SJCRH30 (cell line): ENCODE measurements around a stretch of chr17.

- RAMPAGE, long total RNA: no peak
These were observed 12.1 kb downstream of the METRNL start for GRCh38 chr17:83090996-83092349.

DNA sequence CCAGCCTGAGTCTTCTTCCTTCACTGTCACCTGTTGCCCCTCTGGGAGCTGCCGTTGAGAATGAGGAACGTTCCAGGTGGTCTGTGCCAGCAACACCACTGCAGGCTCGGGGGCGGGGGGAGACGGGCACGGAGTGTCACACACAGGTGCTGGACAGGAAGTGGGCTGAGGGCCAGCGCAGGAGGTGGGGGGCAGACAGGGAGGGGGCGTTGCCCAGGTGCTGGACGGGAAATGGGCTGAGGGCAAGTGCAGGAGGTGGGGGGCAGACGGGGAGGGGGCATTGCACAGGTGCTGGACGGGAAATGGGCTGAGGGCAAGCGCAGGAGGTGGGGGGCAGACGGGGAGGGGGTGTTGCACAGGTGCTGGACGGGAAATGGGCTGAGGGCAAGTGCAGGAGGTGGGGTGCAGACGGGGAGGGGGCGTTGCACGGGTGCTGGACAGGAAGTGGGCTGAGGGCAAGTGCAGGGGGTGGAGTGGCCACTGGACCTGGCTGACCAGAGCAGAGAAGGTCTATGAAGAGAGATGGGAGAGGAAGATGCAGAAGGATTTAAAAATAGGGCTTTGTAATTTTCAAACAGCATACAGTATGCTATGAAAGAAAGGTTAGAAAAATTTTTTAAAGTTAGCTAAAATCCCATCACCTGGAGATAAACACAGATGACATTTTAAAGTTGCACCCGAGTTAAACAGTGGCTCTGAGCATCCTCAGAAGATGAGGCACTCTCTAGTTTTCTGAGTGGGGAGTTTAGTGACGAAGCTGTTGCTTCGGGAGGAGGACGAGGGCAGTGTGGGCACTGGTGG is 28.5 kb downstream of the METRNL start:
- RAMPAGE, long total RNA: no peak

GRCh38 chr17:83125228-83125907 is 46.0 kb downstream of the METRNL start:
- RAMPAGE, long total RNA: no peak